Fibroblast of villous mesenchyme (primary cell): ENCODE measurements around a stretch of chr2.

- CAGE, long polyA plus RNA, result no peak
Observed at GRCh38 chr2:200705268-200705831, 106.4 kb upstream of the BZW1 start.

- CAGE, long polyA plus RNA, result no peak
Observed at GRCh38 chr2:200756675-200757483, 54.8 kb upstream of the BZW1 start.

DNA sequence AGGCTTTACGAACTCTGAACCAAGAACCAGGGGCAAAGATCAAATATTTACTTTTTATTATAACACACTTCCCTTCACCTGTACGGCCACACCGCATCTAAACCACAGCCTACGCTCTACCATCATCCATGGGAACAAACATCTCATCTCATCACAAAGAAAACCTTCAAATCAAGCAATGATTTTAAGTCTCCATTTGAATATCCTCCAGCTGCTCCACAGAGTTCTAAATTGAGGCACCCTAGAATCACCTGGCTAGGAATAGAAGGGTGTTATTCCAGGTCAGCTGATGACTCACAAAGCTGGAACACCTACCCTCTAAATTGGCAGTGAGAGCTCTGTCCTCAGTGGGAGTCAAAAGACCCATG is 45.6 kb upstream of the BZW1 start:
- CAGE, long polyA plus RNA, result no peak

- CAGE, long polyA plus RNA, result no peak
Observed at GRCh38 chr2:200788271-200788805, 23.4 kb upstream of the BZW1 start.

- CAGE, long polyA plus RNA, result no peak
Observed at GRCh38 chr2:200828290-200829056, 16.8 kb downstream of the BZW1 start.

GRCh38 chr2:200859565-200860971 is 4.4 kb downstream of the CLK1 start:
- CAGE, long polyA plus RNA, result no peak

DNA sequence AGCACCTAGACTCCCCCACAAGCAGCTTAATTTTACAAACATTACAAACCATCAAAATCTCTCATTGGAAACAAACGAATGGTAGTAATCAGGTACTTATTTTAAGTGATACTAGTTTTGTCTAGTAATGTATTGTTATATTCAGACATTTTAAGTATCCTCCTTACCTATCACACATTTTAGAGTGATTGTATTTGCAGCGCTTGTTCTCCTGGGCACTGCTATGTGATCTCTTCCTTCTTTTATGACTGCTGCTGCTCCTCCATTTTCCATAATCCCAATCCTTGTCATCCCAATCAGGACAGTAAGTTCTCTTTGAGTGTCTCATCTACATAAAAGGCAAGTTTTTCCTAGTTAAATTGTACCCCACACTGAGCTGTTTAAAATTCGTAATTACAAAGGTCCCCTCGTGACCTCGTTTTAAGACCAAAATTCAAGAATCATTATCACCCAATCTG is 2.9 kb downstream of the CLK1 start:
- CAGE, long polyA plus RNA, result no peak

- CAGE, long polyA plus RNA, result no peak
Observed at GRCh38 chr2:200910768-200911377, 21.7 kb downstream of the NIF3L1 start.

DNA sequence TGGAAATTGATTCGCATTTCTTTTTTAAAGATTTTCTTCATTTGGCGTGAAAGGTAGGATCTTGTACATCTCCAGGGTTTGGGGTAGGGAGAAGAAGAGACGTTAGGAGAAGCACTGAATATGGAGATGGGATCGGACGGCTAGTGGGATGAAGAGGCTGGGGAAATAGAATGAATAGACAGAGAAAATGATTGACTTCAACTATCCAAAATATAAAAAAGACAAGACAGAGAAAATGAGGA is 787 bp upstream of the ORC2 start:
- CAGE, long polyA plus RNA, result no peak

DNA sequence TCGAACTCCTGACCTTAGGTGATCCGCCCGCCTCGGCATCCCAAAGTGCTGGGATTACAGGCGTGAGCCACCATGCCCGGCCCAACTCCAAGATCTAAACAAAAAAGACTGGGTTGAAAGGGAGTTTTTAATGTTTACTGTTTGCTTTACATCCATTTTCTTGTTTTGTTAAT is 1.9 kb downstream of the CFLAR start:
- CAGE, long polyA plus RNA, result no peak

DNA sequence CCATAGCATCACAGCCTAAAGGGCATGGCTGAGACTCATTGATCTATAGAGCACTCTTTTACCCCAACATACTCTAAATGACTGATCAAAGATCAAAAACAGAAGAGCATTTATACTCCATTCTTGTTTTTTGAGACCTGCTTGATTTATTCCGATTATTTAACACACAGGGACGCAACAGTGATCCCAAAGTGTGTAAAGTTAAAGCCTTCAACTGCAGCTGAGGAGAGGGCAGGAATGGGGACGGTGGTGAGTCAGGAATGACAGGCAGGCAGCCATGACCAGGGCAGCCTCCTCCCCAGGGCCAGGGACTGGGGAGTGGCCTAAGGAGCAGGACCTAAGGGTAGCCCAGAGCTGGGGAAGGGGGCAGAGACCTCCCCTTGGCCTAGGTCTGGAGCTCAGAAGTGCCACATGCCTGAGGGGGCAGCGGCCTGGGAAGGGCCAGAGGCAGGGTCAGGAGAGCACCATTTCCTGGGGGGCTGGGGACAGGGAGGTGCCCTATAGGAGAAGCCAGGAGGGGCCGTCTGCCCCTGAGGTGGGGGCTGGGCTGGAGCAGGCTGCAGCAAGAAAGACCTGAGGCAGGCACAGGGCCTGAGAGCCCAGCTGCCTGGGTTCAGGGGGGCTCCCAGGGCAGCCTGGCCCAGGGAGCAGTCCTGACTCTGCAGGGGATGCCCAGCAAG is 20.9 kb downstream of the CFLAR start:
- CAGE, long polyA plus RNA, result no peak

GRCh38 chr2:201138780-201139451 is 23.0 kb downstream of the CFLAR start:
- CAGE, long polyA plus RNA, result no peak

DNA sequence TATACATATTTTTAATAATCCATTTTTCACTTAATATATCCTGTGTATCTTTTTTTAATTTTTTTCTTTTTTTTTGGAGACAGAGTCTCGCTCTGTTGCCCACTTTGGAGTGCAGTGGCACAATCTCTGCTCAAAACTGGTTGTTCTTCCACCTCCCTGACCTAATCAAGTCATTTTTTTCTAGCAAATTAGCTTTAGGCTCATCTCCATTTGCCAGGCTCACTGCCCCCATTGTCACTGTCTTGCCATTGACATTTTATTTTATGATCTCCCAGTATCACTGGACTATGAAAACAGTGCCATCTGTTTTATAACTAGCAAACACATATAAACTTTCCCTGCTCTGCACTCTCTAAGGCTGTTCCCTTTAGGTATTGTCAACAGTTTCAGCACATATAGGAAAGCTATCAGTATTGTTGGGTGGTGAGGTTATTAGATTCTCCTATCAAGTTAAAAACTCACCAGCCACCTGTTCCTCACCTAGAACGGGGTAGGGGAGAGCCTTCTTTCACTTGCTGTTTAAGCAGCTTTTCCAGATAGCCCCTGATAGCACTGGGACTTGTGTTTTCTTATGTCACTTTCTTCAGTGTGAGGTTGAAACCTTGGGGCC is 32.4 kb downstream of the CFLAR start:
- CAGE, long polyA plus RNA, result no peak

GRCh38 chr2:201219748-201220753 is 37.1 kb downstream of the CASP10 start:
- CAGE, long polyA plus RNA, result no peak

DNA sequence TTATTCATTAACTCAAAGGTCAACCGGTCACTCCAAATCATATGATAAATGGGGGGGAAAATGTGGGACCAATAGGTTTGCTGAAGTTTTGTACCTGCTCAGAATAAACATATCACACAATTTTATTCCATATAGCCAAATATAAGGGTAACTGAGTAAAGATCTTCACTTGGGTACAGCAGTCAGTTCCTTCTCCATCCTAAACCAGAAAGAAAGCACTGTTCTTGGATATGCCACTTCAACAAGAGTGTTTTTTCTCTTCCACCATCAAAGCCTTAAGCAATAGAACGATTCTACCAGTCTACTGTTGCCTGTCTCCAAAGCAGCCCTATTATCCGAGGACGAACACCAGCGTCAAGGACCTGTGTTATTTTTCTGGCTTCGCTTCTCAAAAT is 851 bp downstream of the ALS2 start:
- CAGE, long polyA plus RNA, result no peak

DNA sequence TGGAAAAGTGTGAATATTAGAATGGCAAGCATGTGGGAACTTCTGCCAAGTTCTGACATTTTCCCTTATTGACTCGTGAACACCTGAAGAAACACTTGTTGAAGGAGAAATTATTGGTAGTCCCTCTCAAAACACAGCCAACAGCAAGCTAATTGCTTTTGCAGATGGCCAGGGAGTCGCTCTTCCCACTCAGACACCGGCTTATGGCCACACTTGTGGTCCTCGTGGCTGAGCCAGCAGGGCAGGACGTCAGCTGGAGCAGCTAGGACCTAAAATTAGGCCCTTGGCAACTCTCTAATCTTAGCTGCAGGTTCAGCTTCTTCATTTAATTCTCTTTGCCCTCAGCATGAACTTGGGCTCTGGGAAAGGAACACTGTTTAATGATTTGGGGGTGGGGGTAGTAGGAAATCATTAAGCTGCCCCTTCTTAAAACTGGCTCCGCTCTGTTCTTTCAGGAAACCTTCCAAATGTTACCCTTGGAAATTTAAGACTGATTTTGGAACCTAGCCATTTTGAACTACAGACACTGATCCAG is 77.3 kb downstream of the CDK15 start:
- CAGE, long polyA plus RNA, result no peak

DNA sequence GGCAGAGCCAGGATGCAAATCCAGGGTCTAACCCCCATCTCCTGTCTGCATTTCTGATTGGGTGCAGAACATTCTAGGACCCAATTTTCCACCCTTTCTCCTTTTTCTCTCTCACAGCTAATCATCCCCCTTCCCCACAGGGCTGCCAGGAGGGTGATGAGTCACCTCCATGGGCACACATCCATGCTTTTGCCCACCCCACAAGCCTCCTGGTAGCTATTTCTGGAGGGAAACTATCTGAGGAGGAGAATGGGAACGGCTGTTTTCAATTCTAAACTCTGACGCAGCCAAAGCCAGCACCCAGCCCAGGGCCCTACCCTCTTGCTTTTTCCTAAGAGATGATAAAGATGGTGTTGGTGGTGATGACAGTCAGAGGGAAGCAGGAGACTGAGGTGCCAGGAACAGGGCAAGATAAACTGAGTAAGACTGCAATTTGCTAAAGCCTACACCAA is 62.2 kb upstream of the FZD7 start:
- CAGE, long polyA plus RNA, result no peak

DNA sequence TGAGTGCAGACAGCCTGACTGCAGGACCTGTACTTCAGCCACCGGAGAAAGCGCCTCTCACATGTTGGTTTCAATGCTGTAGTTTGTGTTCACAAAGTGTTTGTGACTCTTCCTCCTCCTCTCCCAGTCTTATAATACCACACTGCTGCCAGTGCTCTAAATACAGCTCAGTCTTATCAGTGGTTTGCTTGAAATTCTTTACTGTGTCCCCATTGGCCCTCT is 77.3 kb downstream of the SUMO1 start:
- CAGE, long polyA plus RNA, result no peak

GRCh38 chr2:202266788-202267832 is 1.5 kb downstream of the NOP58 start:
- CAGE, long polyA plus RNA, result no peak

DNA sequence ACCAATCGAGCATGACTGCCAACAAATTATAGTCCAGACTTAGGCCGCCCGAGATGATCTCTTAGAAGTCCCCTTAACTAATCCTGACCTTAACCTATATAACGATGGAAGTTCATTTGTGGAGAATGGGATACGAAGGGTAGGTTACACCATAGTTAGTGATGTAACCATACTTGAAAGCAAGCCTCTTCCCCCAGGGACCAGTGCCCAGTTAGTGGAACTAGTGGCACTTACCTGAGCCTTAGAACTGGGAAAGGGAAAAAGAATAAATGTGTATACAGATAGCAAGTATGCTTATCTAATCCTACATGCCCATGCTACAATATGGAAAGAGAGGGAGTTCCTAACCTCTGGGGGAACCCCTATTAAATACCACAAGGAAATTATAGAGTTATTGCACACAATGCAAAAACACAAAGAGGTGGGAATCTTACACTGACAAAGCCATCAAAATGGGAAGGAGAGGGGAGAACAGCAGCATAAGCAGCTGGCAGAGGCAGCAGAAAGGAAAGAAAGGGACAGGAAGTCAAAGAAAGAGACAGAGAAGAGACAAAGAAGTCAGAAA is 125.8 kb downstream of the BMPR2 start:
- CAGE, long polyA plus RNA, result no peak